Sigmoid colon (tissue), 4 donors: ENCODE results near the gene HIC1.

DNA sequence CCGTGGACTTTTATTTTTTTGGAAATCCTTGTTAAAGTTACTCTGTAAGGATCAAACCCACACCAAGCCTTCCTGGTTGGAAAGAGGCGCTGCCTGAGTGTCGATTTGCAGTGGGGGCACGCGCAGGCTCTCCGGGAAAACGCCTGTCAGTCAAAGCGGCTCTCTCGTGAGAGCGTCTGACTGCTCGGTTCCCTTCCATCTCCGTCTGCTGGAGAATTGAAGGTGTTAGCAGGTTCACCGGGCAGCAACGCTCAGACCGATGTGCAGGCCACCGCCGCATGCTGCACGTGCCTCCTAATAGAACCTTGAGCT lies 75.3 kb downstream of the RPA1 start:
- PRO-cap, result no peak
- RAMPAGE, long total RNA, 4 experiments, result no peak in any of the 4 experiments

GRCh38 chr17:2054362-2055276 lies at the start of gene HIC1:
HIC1 (plus strand) TSS chr17:2055103.
- PRO-cap, result unidirectional peak, plus-strand start at chr17:2055103
- RAMPAGE, long total RNA, 4 experiments, result start-site peak on the plus strand in 3 of 4 experiments, at chr17:2055061-2055143 at its widest, 16 to 35 reads per replicate

- PRO-cap, result no peak
- RAMPAGE, long total RNA, 4 experiments, result start-site peak on the plus strand in 1 of 4 experiments, at chr17:2062378-2062790 at its widest, 5 to 12 reads per replicate
Measured at GRCh38 chr17:2062406-2063103, 7.7 kb downstream of the HIC1 start.

DNA sequence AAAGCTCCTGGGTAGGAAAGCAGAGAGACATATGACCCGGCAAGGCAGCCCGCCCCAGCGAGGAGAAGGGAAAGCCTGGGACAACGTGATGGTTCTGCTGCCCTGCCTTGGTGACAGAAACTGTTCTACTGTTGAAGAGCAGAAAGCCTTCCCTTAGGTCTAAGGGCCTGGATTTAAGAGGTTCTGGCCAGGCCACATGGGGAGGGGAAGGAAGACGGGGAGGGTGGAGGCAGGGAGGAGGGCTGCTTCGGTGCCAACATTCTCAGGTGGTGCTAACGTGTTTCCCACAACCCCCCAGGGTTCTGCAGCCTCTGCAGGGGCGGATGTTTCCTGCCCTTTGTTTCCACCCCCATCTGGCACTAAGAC lies 12.5 kb downstream of the HIC1 start:
- PRO-cap, result no peak
- RAMPAGE, long total RNA, 4 experiments, result no peak in any of the 4 experiments

- PRO-cap, result no peak
- RAMPAGE, long total RNA, 4 experiments, result no peak in any of the 4 experiments
Measured at GRCh38 chr17:2174587-2175567, 120.0 kb downstream of the HIC1 start.

DNA sequence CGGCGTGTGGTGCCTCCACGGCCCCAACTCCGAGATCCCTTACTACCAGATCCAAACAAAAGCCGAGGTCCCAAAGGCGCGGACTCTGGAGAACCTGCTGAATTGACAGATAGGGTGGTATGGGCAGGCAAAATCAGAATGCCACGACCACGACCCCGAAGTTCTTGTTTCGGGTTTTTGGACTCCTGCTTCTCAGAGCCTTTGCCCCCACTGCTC lies 4.3 kb downstream of the SMG6 start:
- PRO-cap, result no peak
- RAMPAGE, long total RNA, 4 experiments, result no peak in any of the 4 experiments

DNA sequence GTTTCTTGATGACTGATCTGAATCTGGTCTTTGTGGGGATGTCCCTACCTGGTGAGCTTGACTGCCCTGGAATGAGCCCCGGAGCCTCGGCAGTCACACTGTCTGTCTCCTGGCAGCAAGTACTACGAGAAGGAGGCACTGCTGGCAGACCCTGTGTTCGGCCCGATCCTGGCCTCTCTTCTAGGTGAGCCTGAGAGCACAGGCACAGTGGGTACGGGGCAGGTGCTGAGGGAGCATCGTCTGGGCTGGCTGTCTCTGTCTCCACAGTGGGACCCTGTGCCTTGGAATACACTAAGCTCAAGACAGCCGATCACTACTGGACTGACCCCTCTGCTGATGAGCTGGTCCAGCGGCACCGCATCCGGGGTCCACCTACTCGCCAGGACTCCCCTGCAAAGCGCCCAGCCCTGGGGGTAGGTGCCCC lies 25.4 kb downstream of the SGSM2 start:
- PRO-cap, result no peak
- RAMPAGE, long total RNA, 4 experiments, result no peak in any of the 4 experiments

DNA sequence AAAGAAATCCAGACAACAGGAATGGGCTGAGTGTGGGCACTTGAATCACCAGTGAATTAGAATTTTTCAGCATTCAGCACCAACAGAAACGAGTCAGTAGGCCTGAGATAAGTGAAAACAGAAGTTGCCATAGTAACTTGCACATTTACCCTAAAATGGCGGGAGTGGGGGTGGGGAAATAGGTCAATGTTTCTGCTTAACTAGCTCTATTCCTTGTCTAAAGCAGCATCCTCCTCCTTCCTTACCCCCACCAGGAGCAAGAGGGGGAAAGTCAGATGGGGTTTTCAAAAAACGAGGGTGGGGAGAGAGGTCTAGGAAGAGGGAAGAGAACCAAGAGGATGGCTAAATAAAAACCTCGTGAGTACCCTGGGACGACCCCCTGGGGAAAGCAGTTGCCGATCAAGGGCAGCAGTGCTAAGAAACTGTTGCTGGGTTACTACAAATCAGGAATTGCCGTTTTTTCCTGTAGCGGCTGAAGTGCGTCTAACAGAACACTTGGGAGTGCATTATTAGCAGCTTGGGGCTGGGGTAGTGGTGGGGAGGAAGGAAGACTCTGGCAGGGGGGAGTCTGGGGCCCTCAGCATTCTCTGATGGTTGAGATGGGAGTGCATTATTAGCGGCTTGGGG lies 34.4 kb upstream of the MNT start:
- PRO-cap, result no peak
- RAMPAGE, long total RNA, 4 experiments, result no peak in any of the 4 experiments

DNA sequence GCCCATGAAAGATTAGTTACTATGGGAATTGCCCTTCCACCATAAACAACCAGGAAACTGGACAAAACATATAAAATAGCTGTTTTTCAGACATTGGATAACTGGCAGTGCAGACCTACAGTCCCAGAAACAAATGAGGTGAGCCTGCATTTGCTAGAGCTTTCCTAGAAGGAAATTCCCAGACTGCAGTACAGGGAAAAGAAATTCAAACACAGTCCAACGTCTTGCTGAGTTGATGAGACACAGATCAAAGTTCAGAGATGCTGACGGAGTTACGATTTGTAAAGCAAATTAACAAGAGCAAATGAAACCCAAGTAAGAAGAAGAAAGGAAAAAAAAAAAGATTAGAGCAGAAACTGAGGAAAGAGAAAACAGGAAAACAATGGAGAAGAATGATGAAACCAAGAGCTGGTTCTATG lies 41.3 kb upstream of the MNT start:
- PRO-cap, result no peak
- RAMPAGE, long total RNA, 4 experiments, result no peak in any of the 4 experiments

GRCh38 chr17:2604153-2604963 lies 10.9 kb downstream of the PAFAH1B1 start:
- PRO-cap, result no peak
- RAMPAGE, long total RNA, 4 experiments, result no peak in any of the 4 experiments

DNA sequence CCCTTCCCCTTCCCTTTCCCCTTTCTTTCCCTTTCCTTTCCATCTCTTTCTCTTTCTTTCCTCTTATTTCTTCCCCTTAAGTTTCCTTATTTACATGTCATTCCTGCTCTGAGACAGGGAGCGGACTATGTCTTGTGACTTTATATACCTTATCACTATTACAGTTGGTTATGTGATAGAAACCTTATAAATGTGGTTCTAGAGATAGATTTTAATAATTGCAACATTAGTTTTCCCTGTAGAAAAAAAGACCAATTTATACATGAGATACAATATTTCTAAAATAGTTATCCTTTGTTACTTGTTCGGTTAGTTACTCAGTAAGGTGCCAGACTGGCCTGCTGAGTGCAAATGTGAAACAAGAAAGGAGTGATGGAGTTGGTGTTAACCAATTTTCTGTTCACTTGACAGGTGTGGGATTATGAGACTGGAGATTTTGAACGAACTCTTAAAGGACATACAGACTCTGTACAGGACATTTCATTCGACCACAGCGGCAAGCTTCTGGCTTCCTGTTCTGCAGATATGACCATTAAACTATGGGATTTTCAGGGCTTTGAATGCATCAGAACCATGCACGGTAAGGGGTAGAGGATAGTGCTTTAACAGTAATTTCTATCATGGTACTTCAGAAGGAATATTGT lies 41.7 kb downstream of the CLUH start:
- PRO-cap, result no peak
- RAMPAGE, long total RNA, 4 experiments, result no peak in any of the 4 experiments

DNA sequence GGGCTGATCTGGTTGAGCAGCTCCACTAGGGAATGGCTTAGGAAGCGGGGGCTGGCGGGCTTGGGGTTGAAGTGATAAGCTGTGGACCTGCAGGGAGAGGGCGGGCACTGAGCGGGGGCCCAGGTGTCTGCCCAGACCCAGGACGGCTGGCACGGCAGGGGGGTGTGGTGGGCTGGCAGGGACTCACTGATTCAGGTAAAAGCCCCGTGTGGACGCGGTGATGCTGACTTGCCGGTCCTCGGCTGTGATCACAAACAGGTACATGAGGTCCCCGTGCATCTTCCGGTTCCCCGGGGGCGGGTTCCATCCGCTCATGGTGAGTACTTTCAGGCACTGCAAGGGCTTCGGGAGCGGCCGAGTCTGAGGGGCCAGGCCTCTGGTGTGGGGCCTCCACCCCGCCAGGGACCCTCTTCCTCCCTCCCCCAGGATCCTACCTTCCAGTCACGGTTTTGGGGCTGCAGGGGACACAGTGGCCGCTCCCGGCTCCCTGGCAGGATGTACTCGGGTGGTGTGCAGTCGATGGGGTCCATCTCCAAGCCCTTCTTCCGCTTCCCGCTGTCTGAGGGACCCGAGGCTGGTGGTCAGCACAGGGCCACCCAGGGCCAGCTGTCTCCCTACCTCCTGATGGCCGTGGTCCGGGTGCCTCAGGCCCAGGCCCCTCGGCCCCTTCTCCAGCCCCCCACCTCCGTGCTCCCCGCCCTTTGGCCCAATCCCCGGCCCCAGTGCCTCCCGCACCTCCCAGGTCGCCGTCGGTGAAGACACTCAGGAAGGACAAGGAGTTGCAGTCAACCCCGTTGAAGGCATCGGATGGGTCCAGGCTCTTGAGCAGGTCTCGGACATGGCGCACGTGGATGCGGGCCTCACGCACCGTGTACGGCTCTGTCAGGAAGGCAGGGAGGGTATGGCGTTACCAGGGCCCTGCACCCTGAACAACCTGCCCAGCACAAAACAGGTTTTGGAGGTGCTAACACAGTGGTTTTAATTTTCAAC lies 10.1 kb downstream of the CLUH start:
- PRO-cap, result no peak
- RAMPAGE, long total RNA, 4 experiments, result no peak in any of the 4 experiments

DNA sequence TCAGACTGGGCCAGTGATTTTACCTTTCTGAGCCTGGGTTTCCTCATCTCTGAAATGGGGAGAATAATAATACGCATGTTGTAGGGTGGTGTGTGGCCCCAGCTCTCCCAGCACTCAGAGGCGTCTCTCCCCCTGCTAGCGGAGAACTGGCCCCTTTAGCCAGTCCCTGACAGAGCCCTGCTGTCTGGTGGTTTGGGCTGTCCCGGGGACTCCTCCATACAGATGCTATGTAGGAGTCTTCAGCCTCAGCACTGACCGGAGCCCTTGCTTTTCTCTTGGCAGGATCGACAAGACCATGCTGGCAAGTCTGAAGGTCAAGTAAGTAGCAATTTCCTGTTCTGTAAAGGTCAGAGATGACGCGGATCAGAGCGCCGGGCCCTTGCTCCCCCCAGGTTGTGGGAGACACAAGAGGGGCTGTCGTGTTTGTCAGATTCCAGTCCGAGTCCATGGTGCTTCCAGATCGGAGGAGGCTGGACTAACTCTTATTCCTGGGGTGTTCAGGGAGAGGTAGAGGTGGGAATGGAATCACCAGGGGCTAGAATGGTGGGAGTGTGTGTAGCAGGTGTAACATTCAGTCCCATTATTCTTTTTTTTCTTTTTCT lies 4.1 kb downstream of the RAP1GAP2 start:
- PRO-cap, result no peak
- RAMPAGE, long total RNA, 4 experiments, result no peak in any of the 4 experiments

GRCh38 chr17:2801647-2802658 lies 5.7 kb downstream of the RAP1GAP2 start:
- PRO-cap, result no peak
- RAMPAGE, long total RNA, 4 experiments, result no peak in any of the 4 experiments

GRCh38 chr17:2967362-2968051 lies 95.9 kb downstream of the OR1D5 start:
- PRO-cap, result no peak
- RAMPAGE, long total RNA, 4 experiments, result no peak in any of the 4 experiments

GRCh38 chr17:3513352-3514209 lies 37.8 kb downstream of the ASPA start:
- PRO-cap, result no peak
- RAMPAGE, long total RNA, 4 experiments, result start-site peak on the minus strand in 1 of 4 experiments, at chr17:3513500-3513666 at its widest, 7 reads per replicate

DNA sequence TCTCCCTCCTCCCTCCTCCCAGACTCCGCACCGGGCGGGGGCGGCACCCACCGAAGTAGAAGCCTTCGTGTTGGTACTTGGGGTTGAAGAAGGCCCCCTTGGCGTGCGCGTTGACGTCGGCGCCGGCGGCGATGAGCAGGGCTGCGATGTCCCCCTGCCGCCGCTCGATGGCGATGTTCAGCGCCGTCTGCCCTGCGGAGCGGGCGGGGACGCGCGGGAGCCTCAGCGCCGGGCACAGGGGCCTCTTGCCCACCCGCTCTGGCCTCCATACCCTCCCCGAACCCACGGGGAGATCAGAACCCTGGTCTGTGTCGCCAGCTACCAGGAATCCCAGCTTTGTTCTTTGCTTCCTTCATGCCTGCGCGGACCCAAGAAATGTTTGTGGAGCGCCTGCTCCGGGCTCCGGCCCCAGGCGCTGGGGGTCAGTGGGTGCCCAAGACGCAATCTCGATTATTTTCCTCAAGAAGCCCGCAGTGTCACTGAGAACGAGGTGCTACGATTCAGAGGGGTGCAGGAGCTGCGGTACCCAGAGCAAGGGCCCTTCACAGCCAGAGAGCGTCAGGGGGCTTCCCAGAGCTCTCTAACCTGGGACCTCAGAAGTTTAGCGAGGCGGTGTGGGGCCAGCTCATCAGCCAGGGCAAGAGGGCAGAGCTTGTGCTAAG lies 22.0 kb downstream of the TRPV3 start:
- PRO-cap, result no peak
- RAMPAGE, long total RNA, 4 experiments, result start-site peak on the minus strand in 1 of 4 experiments, centred at position 119 of the sequence, 6 reads per replicate

DNA sequence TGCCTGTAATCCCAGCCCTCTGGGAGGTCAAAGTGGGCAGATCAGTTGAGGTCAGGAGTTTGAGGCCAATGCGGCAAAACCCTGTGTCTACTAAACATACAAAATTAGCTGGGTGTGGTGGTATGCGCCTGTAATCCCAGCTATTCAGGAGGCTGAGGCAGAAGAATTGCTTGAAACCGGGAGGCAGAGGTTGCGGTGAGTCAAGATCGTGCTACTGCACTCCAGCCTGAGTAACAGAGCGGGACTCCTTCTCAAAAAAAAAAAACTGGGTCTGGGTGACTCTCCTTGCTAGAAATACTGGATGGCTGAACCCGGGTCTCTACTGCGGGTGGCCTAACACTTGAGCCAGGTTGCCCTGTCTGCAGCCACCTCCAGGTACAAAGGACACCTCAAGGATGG lies 10.9 kb downstream of the TRPV3 start:
- PRO-cap, result no peak
- RAMPAGE, long total RNA, 4 experiments, result no peak in any of the 4 experiments

- PRO-cap, result no peak
- RAMPAGE, long total RNA, 4 experiments, result no peak in any of the 4 experiments
Measured at GRCh38 chr17:3763160-3763741, 37.7 kb downstream of the ITGAE start.

- PRO-cap, result no peak
- RAMPAGE, long total RNA, 4 experiments, result no peak in any of the 4 experiments
Measured at GRCh38 chr17:3898604-3899359, 5.9 kb upstream of the CAMKK1 start.